Ileum (tissue), 1 donor: ENCODE data around the gene NYX.

DNA sequence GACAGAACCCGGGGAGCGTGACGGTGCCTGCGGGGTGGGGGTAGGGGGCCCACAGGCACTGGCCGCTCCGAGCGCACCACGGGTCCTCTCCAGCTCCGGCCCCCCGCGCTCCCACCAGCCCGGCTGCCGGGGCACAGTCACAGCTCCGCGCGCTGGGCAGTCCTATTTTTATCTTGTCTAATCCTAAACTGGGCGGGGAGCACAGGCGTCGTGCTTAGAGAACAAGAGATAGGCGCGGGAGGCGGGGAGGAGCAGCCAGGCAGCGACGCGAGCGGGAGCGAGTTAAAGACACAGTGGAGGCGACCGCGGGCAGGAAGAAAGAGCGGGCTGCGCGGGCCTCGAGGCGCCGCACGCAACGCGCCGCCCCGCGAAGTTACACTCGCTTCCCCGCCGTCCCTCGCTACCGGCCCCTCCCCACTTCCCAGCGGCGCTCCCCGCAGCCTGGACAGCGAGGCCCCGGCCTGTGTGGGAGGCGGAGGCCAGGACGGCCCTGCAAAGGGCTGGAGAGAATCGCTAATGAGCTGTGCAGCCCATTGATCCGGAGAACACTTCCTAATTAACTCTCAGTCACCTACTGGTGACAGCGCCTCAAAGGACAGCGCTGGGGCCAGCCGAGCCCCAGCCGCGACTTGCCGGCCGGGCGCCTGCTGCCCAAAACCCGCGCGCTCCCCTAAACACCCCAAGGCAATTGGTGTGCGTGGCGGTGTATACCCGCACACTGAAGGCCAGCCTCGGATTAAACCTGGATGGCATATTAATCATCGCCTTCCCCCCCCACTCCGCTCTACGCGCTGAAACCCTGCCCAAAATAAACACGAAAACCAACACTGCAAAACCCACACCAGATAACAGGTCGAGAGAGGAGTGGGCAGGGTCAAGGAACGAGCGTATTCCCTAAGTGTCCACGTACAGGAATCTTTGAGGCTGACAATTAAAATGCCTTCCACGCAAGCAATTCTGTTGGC lies 3.1 kb downstream of the BCOR start:
- PRO-cap: bidirectional peak, plus-strand start at position 285 of the sequence, minus-strand start at position 124 of the sequence

- PRO-cap: bidirectional peak, plus-strand start at chrX:40095757, minus-strand start at chrX:40095653
These were observed 2.2 kb downstream of the BCOR start for GRCh38 chrX:40095589-40095905.

DNA sequence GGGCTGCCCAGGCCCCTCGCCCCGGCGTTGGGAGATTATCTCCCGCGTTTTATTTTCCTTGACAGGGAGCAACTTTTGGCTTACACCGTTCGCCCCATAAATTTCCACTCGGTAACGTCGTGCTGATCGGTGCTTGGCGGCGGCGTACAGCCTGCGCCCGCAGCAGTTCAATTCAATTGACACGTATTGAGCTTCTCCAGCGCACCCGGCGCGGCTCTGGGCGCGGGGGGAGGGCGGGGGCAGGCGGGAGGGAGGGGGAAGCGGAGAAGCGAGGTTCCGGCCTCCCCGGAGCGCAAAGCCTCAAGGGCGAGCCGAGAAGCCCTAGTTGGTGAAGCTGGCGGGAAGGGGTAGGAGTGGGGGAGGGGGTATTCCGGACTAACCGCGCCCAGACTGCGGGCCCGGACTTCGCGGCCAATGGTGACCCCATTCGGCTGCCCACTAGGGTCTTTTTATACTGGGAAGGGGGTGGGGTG lies 1.3 kb upstream of the BCOR start:
- PRO-cap: unidirectional peak, minus-strand start at position 174 of the sequence

DNA sequence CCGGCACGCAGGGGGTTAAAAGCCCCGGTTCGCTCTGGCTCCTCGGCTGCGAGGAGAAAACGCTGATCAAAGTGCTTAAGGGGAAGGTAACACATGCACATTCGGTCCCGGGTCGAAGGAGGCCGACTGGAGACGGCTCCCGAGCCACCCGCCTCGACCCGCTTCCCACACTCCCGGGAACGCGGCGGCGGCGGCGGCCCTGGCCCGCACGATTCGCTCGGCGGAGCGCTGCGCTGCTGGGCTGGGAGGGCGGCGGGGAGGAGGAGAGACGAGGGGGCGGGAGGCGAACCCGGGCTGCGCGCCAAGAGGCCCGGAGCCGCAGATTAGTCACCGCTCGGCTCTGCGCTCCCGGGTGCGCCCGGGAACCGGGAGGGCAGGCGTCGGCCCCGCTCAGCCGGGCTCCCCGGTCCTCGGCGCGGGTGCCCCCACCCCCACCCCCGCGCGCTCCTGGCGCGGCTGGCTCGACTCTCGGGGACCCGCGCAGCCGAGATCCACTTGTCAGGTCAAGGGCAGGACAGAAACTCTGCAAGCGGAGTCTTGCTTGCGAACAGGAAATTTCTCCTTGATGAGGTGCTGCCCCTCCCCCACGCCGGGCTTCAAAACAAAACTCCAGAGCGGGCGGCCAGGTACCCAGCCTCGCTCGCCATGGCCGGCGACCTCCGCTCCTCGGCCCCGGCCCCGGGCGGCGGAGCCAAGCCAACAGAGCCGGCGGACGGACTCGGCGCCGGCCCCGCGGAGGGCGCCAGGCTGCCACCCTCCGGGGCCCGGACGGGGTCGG lies 11.3 kb upstream of the BCOR start:
- PRO-cap: bidirectional peak, plus-strand start at position 345 of the sequence, minus-strand start at position 215 of the sequence; bidirectional peak, plus-strand start at position 612 of the sequence, minus-strand start at position 411 of the sequence

DNA sequence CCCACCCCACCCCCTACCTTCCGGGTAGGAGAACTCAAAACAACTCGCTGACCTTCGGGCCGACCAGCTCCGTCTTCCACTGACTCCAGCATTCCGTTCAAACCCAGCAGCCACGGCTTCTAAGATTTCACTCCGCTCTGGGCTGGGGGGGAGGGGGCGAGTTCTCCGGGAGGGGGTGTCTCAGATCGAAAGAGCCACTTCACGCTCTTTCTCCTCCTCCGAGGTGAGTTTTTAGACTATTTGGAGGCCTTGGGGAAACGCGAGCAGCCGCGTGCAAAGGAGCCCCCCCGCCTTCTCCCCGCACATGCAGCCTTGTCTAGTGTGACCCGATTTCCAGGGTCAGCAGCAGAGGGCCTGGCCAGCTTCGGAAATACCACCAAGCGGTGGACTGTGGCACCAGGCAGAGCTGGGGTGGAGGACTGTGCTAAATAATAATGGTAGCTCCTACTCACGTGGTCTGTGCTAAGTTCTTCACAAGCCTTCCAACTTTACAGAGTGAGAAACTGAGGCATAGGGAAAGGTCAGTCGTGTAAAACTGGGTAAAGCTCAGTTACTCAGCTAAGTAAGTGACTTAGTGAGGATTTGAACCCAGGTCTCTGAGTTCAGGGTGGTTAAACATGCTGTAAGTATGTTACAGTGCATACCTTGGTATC lies 79.3 kb upstream of the BCOR start:
- PRO-cap: unidirectional peak, minus-strand start at position 295 of the sequence

DNA sequence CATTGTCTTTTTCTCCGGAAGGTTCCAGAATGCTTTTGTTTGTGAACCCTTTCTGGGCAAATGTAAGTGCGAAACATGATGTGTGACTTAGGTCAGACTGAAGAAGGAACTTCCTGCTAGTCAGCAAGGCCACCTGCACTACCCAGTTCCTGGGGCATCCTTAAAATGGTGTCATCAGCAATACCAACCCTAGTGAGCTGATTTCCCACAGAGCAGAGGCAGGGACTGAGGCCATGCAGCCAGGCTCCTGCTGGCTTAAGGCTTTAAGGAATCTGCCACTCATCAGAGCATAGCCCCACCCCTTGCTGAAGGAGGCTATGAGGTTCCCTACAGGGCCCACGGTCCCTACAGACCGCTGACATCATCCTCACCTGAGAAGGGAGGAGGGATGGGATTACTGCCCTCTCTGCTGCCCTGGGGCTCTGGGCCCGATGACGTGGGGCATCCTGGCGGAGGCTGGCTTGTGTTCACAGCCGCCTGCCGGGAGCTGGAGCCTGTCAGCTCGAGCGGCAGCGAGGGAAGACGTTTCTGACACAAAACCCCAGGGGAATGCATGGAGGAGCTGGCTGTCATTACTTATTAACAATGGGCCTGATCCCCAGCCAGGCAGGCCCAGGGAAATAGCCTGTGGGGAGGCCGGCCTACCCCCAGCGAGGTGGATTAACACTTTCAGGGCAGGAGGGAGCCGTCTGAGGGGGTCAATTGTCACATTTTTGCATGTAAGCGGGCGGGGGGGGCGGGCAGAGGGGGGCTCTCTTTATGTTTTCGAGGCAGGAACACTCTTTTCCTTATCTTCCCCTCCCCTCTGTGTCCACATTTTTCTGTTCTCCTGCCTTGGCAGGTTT lies 106.6 kb upstream of the ATP6AP2 start:
- PRO-cap: no peak

- PRO-cap: no peak
These were observed 10.7 kb downstream of the CXorf38 start for GRCh38 chrX:40636337-40637310.

GRCh38 chrX:40644783-40645469 lies 2.4 kb downstream of the CXorf38 start:
- PRO-cap: unidirectional peak, minus-strand start at chrX:40644901; bidirectional peak, plus-strand start at chrX:40645309, minus-strand start at chrX:40645125

DNA sequence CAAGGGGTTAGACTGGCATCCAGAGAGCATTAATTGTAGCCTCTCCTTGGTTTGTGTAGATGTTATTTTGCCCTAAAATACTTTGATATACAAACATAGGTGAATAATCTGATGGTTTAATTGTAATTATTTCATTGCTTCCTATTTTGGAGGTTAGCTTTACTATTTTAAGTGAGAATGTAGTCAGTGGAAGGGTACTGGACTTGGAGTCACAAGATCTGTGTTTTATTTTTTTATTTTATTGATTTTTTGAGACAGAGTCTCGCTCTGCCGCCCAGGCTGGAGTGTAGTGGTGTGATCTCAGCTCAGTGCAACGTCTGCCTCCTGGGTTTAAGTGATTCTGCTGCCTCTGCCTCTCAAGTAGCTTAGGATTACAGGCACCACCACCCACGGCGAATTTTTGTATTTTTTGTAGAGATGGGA lies 11.0 kb downstream of the USP9X start:
- PRO-cap: no peak

- PRO-cap: no peak
These were observed 17.1 kb downstream of the USP9X start for GRCh38 chrX:41102386-41102698.

DNA sequence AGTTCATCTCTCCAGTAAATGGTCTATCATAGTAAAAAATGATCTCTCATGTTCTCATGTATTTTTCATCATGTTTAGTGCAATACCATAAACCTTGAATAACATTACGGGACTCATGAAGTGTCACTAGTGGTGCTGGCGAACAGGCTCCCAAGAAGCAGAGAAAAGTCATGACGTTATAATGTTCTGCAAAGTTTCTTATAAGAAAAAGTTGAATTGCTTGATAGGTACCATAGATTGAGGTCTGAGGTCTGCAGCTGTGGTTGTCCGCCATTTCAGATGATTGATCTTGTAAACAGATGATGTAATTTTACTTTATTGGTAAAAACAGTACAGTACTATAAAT lies 28.8 kb downstream of the USP9X start:
- PRO-cap: no peak

DNA sequence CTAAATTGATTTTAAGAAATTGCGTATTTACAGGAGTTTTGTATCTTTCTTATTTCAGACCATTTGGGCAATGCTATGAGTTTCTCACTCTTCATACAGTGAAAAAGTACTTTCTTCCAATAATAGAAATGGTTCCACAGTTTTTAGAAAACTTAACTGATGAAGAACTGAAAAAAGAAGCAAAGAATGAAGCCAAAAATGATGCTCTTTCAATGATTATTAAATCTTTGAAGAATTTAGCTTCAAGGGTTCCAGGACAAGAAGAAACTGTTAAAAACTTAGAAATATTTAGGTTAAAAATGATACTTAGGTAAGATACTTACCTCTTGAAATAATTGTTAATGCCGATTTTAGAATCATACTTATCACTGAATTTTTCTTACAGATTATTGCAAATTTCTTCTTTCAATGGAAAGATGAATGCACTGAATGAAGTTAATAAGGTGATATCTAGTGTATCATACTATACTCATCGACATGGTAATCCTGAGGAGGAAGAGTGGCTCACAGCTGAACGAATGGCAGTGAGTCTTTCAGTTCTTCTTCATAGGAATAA lies 55.7 kb downstream of the USP9X start:
- PRO-cap: no peak

- PRO-cap: no peak
These were observed 80.7 kb downstream of the USP9X start for GRCh38 chrX:41165841-41166348.

DNA sequence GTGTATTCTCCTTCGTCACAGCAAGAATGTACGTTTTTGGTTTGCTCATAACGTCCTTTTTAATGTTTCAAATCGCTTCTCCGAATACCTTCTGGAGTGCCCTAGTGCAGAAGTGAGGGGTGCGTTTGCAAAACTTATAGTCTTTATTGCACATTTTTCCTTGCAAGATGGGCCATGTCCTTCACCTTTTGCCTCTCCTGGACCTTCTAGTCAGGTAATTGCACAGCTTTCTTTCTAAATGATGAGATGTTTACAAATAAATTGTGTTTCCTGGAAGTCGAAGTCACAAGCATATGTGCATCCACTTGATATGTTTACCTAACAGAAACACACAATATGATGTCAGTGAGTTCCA lies 115.6 kb upstream of the DDX3X start:
- PRO-cap: no peak

DNA sequence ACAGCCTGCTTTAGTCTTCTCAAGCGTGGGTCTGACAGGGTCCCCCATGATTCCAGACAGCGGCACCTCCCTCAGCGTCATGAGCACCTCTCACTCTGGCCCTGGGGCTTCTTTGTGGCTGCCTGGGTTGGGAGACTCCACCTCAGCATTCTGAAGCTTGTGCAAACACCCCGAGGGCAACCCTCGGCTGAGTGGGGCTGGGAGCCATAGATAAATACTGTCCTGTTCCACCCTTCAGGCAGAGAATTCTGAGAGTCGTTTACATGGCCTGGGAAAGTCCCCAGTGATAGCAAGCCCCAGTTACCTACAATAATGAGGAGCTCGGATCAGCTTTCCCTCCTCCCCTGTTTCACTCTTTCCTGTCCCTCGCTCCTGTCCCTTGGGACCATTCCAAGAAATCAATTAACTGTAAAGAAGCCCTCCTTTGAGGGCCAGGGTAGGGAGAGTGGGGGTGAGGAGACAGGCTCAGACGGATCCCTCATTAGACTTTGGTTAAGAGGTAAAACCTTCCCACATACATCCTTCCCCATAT lies 31.6 kb upstream of the DDX3X start:
- PRO-cap: no peak

DNA sequence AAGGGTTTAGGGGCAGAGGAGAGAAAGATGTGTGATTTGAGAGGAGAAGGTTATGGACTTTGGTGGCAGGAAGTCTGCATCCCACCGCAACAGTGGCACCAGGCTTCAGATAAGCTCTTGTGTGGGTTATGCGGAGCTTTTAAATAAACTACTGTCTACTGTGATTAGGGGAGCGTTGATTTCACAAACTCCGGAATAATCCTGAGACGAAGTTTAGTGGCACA lies 1.4 kb downstream of the DDX3X start:
- PRO-cap: no peak

- PRO-cap: no peak
These were observed 13.0 kb downstream of the DDX3X start for GRCh38 chrX:41346723-41347594.

GRCh38 chrX:41353302-41353976 lies 19.5 kb downstream of the DDX3X start:
- PRO-cap: no peak

GRCh38 chrX:41447075-41447600 lies at the start of gene NYX:
TSS of gene NYX (plus strand) at chrX:41447343.
- PRO-cap: no peak

DNA sequence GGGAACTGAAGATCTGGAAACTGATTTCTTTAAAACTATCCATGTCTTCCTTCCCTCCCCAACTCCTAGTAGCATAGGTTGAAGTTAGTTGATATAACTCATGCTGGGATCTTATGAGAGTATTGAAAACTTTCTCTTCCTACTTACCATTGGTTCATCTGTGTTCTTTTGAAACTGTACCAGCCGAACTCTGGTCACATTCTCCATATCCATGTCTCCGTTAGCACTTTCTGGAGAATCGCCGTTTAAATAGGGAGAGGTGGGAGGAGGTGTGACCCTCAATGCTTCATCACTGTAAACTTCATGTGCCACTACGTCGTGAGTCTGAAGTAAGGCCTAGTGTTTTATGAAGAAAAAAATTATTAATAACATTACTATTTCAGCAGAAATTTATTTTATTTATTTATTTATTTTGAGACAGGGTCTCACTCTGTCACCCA lies 110.6 kb upstream of the GPR34 start:
- PRO-cap: no peak